ENCODE data around the genes EPG5, C18orf25 and LOXHD1.

GRCh38 chr18:40085182-40085640 lies 1869.8 kb upstream of the PIK3C3 start:
- RAMPAGE, long total RNA, result no peak
- RRBS, result no CpG with 5 or more reads among the region's 1 CpG

- RAMPAGE, long total RNA, result no peak
- RRBS, result no CpG with 5 or more reads among the region's 18 CpGs
Observed at GRCh38 chr18:41631967-41632553, 323.0 kb upstream of the PIK3C3 start.

- RAMPAGE, long total RNA, result no peak
- RRBS, result no CpG with 5 or more reads among the region's 1 CpG
Observed at GRCh38 chr18:43883889-43884394, 606.7 kb upstream of the SYT4 start.

GRCh38 chr18:44707842-44708234 lies 27.1 kb downstream of the SETBP1 start:
- RAMPAGE, long total RNA, result no peak
- RRBS, result no CpG with 5 or more reads among the region's 2 CpGs

DNA sequence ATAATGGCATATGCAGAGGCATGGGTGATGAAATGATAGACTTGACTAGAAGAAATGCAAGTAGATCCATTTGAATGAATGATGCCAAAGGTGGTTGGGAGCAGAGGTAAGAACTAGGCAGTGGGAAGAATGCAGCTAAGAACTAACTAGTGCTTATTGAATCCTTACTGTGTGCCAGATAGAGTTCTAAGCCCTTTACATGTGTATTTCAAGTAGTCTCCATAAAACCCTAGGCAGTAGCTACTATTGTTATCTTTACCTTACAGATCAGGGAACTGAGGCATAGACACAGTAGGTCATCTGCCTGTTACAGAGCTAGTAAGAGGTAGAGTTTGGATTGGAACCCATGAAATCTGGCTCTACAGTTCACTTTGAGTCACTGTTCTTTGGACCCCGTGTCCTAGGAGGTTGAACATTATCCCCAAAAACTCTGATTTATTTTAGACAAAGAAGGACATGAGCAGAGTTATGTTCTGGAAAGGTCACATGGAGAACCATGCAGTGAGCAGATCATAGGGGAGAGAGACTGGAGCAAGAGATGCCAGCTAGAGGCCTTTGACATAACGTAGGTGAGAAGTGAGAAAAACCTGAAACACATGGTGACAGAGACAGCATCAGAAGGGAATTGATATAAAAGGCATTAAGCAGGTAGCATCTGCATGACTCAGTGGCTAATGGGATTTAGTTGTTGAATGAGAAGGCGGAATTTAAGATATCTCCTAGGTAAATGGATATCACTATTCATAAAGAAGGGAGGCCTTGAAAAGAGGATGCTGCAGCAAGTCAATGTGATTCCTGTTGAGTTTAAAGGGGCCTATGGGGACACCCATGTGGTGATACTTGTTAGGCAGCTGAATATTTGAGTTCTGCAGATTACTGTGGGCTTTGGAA lies 48.3 kb downstream of the SETBP1 start:
- RAMPAGE, long total RNA, result no peak
- RRBS, result no CpG with 5 or more reads among the region's 3 CpGs

DNA sequence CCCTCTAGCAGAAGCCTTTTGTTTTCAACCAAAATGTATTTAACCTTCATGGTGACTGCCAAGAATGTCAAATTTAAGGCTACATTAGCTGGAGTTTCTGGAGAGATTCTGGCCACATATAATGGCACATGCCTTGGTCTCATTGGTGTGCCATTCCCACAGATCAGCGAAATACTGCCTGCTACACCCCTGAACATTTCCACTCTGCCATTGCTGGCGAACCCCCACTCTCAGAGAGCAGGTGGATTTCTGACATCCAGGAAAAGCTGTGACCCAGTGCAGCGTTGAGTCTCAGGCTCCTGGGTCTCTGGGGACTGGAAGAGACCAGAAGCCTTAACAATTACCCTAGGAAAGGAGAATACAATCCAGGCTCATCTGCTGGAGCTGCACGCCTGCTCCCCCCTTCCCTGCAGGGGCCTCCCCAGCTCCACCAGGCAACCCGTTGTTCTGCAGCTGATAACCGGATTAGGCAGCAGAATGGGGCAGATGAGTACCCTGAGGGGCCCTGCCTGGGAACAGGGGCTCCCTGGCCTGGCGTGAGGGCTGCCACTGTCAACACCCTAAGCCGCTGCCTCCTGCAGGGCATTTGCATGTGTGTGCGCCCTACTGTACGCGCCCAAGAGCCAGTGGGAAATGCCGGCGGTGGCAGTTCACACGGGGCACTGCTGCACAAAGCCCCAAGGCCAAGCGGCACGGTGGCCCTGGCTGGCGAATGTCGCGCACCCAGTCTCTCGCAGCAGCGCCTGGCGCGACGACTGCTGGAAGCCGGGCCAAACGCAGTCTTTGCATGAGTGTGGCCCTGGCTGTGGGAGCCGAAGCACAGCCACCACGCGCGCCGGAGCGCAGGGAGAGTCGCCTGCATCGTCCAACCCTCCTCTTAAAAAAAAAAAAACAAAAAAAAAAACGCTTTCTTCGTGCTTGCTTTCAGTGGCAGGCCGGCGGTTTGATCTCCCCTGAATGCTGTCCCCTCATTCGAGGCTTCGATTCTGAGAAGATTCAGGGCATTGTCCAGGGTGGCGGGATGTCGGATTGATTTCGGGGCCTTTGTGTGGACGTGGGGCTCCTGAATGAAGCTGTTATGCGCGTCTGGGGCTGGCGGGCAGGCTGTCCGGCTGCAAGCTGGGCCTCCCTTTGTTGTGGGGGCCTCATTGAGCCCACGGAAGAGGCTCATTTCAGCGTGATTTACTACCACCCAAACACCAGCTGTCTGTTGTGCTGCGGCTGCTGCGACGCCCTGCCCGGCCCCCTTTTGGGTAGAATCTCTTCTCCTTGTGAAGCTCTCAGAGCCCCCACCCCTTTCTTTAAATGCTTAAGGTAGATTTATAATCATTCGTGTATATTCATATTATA lies 63.7 kb downstream of the SETBP1 start:
- RAMPAGE, long total RNA, result no peak
- RRBS, result 22% methylated on average over 10 of the region's 55 CpGs

- RAMPAGE, long total RNA, result no peak
- RRBS, result no CpG with 5 or more reads among the region's 2 CpGs
Observed at GRCh38 chr18:45239030-45239357, 376.3 kb upstream of the SLC14A2 start.

- RAMPAGE, long total RNA, result no peak
- RRBS, result no CpG with 5 or more reads among the region's 8 CpGs
Observed at GRCh38 chr18:45324777-45325105, 290.5 kb upstream of the SLC14A2 start.

DNA sequence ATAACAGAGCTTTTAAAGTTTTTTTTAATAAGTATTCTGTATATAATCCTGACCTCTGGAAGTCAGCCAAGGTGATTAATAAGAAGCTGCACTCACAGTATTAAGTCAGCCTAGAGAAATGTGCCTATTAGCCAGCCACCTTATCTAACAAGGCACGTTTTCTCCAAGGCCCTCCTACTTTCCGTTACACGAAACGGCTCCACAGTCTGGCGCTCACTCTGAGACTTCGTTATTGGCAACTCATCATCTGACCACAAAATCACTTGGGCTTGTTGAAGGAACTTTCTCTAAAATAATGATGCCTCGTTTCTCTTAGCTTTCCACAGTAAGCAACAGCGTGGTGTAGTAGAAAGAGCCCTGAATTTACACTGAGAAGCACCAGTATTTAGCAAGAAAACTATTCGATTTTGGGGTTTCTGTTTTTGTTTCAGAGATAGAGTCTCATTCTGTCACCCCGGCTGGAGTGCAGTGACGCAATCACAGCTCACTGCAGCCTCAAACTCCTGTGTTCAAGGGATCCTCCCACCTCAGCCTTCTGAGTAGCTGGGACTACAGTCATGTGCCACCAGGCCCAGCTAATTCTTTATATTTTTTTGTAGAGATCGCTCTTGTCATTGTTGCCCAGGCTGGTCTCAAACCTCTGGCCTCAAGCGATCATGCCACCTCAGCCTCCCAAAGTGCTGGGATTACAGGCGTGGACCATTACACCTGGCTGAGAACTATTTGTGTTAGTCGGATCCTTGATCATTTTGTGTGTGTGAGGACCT lies 53.5 kb upstream of the SLC14A1 start:
- RAMPAGE, long total RNA, result no peak
- RRBS, result no CpG with 5 or more reads among the region's 15 CpGs

- RAMPAGE, long total RNA, result no peak
- RRBS, result no CpG with 5 or more reads among the region's 4 CpGs
Observed at GRCh38 chr18:45688803-45689333, 35.1 kb upstream of the SLC14A1 start.

GRCh38 chr18:45837372-45838058 lies 12.0 kb downstream of the SIGLEC15 start:
- RAMPAGE, long total RNA, result no peak
- RRBS, result 2% methylated on average over 32 of the region's 82 CpGs

DNA sequence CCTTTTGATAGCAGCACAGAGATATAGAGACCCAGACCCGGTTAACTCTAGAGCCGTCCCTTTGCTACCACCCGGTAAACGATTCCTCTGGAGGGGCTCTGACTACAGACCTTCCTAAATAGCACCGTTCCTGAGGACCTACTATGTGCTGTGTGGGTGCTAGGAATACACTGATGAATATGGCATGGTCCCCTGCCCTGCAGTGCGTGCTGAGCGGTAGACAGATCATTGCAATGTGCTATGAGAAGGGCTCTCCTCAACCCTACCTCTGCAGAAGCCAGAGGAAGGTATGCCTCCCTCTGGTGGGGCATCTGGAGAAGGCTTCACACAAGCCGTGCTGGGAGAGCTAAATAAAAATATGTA lies 13.8 kb downstream of the SIGLEC15 start:
- RAMPAGE, long total RNA, result no peak
- RRBS, result no CpG with 5 or more reads among the region's 8 CpGs

- RAMPAGE, long total RNA, result no peak
- RRBS, result no CpG with 5 or more reads among the region's 2 CpGs
Observed at GRCh38 chr18:45962244-45962840, 4.8 kb downstream of the EPG5 start.

- RAMPAGE, long total RNA, result start-site peak on the minus strand at chr18:45967251-45967344, 129 and 71 reads in 2 replicates
- RRBS, result 1% methylated on average over 28 of the region's 56 CpGs
Observed at GRCh38 chr18:45967007-45967777, at the start of gene EPG5. TSS of gene EPG5 (minus strand) at chr18:45967329.

DNA sequence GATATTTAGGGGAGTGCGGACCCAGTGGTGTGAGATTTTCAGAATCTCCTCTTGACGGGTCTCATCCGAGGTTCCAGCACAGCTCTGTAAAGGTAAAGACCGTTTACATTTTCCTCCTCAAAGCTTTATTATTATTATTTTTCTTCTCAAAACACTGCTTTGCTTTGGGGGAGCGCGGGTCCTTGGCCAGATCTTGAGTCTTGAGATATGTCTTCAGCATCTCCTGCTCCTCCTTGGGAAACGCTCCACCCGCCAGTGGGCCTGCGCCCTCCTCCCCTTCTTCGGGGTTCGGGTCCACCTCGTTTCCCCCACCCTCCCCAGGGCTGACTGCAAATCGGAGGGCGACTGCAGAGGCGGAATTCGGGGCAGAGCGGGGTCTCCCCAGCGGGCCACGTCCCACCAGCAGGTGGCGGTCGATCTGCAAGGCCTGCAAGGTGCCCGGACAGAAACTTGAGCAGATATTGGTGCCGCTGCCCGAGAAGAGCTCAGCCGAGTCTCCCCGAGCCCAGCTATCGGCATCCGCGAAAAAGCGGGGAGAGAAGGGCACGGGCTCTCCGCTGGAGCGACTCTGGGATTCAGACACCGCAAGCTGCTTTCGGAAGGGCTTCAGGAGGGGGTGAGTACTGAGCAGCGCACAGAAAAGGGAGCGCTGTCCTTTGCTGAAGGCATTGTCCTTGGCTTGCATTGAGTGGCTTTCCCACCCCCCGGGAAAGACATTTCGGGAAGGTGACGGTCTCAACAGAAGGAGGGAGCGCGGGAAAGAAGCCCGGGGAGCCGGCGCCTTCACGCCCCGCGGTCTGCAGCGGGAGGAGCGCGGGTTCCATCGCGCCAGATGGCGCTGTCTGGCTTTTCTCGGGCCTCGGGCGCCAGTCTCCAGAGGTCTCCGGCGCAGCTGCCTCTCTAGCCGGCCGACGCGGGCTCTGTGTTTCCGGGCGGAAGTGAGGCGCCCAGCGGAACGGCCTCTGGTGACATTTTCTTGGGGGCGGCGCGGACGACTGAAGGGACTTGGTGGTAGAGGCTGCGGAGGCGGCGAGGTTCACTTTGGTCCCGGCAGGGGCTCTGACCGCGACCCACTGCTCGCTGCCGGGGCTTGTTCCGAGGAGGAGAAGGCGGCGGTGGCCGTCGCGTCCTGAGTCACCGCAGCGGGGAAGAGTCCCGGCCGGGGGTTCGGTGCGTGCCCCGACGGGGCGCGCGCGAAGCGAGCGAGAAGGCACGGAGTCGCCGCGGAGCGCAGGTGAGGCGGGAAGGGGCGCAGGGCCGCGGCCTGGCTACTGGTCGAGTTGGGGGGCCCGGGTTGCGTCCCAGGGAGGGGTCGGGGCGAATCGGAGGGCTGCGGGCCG lies at the start of gene C18orf25:
C18orf25 (plus strand) TSS at position 938 of the 1,340 bp plus-strand sequence.
- RAMPAGE, long total RNA, result start-site peak on the plus strand centred at position 966 of the sequence, 50 bp wide, 174 and 99 reads in 2 replicates
- RRBS, result 3% methylated on average over 22 of the region's 117 CpGs

GRCh38 chr18:46250211-46250846 lies 76.5 kb downstream of the C18orf25 start:
- RAMPAGE, long total RNA, result no peak
- RRBS, result no CpG with 5 or more reads among the region's 2 CpGs

GRCh38 chr18:46656989-46657584 lies at the start of gene LOXHD1:
TSS of gene LOXHD1 (minus strand) at chr18:46657220.
- RAMPAGE, long total RNA, result no peak
- RRBS, result no CpG with 5 or more reads among the region's 16 CpGs

GRCh38 chr18:46829543-46830000 lies 72.7 kb upstream of the ST8SIA5 start:
- RAMPAGE, long total RNA, result no peak
- RRBS, result no CpG with 5 or more reads among the region's 4 CpGs

DNA sequence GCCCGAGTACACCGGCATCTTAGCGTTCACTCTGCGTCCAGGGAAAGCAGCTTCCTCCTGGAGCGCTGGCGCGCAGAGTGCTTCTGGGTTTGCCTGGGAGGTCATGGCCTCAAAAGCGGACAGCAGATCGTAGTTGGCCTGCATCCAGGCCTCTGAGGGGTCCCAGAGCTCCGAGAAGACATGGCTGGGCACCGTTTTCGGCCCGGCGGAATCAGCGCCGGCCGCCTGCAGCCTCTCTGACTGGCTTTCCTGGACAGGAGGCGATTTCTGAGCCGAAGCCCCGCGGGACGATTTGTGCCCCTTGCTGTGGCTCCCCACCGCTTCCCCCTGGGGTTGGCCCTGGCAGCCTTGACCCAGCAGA lies 12.5 kb downstream of the ELOA2 start:
- RAMPAGE, long total RNA, result no peak
- RRBS, result no CpG with 5 or more reads among the region's 23 CpGs

GRCh38 chr18:47260895-47261444 lies 9.5 kb upstream of the SKOR2 start:
- RAMPAGE, long total RNA, result no peak
- RRBS, result no CpG with 5 or more reads among the region's 53 CpGs